Melanocyte of skin (primary cell): ENCODE results near the genes IRX6, MT1F and MT1X.

DNA sequence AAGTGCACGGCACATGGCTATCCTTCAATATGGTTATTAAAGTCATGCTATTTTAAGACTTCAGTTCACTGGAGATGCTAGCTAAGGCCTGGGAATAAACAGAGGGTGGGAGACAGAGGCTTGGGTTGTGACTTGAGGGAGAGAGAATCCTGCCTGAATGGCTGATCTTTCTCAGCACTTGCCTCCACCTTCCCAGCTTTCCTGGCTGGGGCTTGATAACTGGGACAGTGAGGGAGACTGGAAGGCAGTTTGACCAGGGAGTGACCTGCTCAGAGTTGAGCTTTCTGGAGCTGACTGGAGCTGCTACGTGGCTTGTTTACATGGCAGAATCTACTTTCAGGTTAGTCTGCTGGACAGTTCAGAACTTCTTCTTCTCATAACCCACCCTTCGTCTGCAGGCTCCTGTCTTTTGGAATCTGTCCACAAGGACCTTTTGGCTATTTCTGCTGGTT is 9.9 kb downstream of the IRX5 start:
- CAGE, long polyA plus RNA, 2 experiments = no peak in any of the 2 experiments

DNA sequence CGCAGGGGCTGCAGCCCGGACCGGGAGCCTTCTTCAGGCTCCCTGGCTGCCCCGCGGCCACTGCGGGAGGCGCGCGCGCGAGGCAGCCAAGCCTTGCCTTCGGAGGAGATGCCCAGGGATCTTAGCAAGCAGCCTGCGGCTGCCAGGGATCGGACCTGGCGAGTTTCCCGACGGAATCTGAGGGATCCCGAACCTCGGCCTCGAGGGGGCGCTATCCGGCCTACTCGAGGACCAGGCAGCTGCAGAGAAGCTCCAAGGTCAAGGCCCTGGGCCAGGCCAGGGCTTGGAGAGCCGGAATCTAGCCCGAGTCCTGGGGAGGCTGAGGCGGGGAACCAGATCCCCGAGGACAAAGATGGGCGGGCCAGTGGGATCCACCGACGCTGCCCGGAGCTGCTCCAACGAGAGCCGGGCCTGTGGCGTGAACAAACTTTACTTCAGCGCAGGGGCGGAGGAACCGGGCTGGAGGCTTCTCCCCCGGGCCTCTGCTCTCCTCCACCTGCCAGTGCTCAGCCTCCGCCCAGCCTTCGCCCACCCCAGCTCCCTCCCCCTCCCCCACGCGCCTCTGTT is at the start of gene IRX6:
TSS of gene IRX6 (plus strand) at position 499 of the 567 bp plus-strand sequence.
- CAGE, long polyA plus RNA, 2 experiments = no peak in any of the 2 experiments

DNA sequence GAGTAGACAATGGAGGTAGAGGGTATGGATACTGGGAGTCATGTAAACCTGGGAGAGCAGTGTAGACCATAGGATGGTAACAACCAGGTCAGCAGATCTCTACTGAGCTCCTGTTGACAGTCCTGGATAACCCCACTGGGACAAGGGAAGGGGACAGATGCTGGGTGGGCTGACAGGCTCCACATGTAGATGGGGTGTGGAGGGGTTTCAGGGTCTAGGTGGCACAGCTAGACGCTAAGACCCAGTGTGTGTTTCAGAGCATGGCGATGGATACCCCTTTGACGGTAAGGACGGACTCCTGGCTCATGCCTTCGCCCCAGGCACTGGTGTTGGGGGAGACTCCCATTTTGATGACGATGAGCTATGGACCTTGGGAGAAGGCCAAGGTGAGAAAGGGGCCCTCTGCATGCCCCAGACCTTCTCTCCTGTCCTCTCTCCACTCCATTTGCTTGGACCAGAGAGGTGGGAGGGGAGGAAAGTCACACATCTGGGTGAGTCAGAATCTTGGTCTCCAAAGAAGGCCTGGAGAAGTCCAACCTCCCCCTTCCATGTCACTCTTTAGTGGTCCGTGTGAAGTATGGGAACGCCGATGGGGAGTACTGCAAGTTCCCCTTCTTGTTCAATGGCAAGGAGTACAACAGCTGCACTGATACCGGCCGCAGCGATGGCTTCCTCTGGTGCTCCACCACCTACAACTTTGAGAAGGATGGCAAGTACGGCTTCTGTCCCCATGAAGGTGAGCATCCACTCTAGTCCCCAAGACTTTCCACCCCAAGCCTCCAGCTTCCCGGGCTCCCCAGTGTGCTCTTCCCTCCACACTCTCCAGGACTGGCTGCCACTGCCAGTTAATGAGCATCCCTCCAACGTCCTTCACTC is 6.3 kb downstream of the MMP2 start:
- CAGE, long polyA plus RNA, 2 experiments = no peak in any of the 2 experiments

DNA sequence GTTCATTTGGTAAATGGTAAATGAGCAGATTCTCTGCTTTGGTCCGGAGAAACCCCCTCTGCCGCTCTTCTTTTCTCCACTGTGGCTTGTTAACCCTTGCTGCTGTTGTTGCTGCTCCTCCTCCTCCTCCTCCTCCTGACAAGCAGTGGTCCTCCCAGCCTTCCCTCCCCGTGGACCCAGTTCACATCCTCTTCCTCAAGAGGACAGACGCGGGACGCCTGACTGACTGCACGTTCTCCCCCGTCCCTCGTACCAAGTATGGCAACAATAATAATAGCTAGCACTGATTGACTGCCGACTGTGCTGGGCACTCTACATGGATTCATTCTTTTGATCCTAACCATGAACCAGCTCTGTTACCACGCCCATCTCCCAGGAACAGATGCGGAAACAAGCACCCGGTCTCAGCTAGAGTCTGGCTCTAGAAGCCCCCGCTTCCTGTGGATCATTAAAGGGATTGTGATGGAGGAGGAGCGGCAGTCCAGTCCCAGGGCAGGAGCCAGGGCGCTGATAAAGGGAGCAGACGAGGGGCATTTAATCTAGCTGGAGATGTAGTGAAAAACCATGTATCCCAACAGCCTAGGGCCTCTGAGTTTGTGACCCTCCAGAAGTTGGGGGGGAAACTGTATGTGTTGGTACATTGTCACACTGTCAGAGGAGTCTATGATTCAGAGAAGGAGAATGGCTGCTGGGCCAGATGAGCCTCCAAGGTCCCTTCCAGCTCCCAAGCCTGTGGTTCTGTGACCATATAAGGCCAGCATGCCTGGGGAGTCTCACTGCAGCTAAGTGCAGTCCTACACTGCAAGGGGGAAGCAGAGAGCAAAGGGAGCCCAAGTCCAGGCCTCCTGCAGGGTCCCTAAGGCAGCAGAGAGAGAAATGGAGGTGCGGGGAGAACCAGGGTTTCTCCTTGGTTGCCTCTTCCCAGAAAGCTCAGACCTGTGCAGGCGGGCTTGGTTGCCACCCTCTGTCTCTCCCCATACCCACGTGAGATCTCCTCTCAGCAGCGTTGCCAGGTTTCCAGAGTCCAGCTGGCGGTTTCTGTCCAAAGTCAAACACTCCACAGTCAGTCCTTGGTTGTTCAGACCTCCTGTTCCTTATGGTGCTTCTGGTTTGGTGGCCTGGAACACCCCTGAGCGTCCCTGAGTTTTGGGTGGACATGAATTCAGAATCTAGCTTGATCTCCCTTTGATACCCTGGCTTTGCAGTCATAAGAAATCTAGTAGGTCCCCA is 78.3 kb downstream of the GNAO1 start:
- CAGE, long polyA plus RNA, 2 experiments = no peak in any of the 2 experiments

GRCh38 chr16:56422836-56423290 is 2.5 kb downstream of the AMFR start:
- CAGE, long polyA plus RNA, 2 experiments = no peak in any of the 2 experiments

DNA sequence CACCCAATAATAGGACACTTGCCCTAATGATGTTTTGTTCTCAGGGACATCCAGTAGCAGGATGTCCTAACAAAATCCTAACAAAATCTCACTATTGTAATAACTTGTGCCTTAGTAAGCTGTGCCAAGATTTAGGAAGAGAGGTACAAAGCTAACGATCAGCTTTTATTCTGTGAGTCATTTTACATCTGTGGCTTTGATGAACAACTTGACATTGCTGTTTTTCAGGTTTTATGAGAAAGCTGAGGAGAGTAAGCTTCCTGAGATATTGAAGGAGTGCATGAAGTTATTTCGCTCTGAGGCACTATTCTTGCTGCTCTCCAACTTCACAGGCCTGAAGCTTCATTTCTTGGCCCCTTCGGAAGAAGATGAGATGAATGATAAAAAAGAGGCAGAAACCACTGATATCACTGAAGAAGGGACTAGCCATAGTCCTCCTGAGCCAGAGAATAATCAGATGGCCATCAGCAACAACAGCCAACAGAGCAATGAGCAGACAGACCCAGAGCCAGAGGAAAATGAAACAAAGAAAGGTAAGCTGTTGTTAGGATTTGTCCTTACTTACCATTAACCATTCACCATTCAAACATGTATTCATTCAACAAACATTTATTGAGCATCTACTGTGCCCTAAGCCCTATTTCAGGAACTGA is 19.0 kb downstream of the OGFOD1 start:
- CAGE, long polyA plus RNA, 2 experiments = no peak in any of the 2 experiments

DNA sequence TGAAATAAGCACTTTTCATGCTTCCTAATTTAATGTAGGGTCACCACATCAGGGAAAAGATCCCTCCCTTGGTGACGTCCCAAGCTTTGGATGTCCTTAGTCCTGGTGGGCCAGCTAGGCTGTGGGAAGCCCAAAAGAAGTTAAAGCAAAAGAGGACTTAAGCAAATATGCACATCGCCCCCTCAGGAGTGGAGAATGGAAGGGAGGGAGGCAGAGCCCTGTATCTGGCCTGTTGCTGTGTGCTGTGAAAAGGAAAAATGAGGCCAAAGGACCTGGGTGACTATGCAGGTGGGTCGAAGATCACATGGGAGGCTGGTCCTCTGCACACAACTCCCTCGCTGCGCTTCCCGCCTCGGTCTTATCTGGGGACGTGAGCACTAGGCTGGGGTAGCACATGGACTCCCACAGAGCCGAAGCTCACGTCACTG is 4.4 kb downstream of the MT1A start:
- CAGE, long polyA plus RNA, 2 experiments = no peak in any of the 2 experiments

- CAGE, long polyA plus RNA, 2 experiments = start-site peak on the plus strand in 1 of 2 experiments, at chr16:56657632-56658009 at its widest, 25 to 168 reads per replicate
Observed at GRCh38 chr16:56657326-56658136, at the start of gene MT1F. MT1F (plus strand) TSS chr16:56657959.

DNA sequence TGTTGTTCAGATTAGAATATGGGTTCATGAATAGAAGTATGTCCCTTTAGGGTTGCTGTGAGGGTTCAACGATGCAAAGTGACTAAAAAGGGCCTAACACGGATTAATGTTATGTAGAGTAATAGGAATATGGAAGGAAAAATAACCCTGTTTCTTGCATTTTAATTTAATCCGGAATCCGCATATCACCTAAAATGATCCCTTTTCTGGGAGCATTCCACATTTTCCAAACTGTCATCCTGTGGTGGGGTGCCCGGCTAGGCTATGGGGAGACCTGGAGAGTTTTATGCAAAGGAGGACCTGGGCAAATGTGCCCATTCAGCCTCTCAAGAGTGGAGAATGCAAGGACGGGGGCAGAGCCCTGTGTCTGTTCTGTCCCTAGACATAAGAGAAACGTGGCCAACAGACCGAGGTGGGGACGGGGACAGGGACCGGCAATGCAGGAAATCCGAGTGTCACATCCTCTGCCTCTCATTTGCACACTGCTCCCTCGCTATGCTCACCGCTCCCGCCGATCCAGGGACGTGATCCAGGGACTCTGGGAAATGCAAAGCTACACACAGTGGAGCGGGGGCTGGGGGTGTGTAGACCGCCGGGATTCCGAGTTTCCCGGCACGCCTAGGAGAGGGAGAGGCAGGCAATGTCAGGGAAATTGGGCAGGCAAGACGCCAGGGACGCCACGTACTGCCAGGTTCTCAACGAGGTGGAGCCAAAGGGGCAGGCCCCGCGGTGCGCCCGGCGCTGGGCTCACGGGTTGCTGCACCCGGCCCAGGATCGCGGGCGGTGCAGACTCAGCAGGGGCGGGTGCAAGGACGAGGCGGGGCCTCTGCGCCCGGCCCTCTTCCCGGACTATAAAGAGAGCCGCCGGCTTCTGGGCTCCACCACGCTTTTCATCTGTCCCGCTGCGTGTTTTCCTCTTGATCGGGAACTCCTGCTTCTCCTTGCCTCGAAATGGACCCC is at the start of gene MT1X:
TSS of gene MT1X (plus strand) at position 881 of the 960 bp plus-strand sequence.
- CAGE, long polyA plus RNA, 2 experiments = start-site peak on the plus strand in 2 of 2 experiments, centred at position 902 of the sequence, 423 to 1,023 reads per replicate

- CAGE, long polyA plus RNA, 2 experiments = no peak in any of the 2 experiments
Observed at GRCh38 chr16:56872800-56873284, 7.8 kb downstream of the SLC12A3 start.

- CAGE, long polyA plus RNA, 2 experiments = no peak in any of the 2 experiments
Observed at GRCh38 chr16:56930703-56930928, 1.3 kb upstream of the HERPUD1 start.

- CAGE, long polyA plus RNA, 2 experiments = no peak in any of the 2 experiments
Observed at GRCh38 chr16:56933642-56934157, 1.8 kb downstream of the HERPUD1 start.

DNA sequence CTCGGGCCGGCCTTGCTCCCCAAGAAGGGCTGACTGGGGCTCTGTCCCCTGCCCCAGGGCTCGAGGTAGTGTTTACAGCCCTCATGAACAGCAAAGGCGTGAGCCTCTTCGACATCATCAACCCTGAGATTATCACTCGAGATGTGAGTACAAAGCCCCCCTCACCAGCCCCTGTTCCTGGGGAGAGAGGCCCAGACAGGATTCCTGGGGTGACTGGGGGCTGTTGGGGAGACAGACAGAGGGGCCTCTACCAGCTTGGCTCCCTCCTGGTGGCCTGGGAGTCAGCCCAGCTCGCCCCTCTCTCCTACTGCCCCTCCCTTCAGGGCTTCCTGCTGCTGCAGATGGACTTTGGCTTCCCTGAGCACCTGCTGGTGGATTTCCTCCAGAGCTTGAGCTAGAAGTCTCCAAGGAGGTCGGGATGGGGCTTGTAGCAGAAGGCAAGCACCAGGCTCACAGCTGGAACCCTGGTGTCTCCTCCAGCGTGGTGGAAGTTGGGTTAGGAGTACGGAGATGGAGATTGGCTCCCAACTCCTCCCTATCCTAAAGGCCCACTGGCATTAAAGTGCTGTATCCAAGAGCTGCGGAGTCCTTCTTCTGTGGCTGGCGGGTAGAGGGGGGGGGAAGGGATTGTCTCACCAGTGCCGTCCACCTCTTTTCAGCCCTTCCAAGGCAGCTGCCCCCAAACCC is 5.9 kb upstream of the NLRC5 start:
- CAGE, long polyA plus RNA, 2 experiments = no peak in any of the 2 experiments

GRCh38 chr16:56990588-56991164 is 1.3 kb downstream of the NLRC5 start:
- CAGE, long polyA plus RNA, 2 experiments = no peak in any of the 2 experiments

DNA sequence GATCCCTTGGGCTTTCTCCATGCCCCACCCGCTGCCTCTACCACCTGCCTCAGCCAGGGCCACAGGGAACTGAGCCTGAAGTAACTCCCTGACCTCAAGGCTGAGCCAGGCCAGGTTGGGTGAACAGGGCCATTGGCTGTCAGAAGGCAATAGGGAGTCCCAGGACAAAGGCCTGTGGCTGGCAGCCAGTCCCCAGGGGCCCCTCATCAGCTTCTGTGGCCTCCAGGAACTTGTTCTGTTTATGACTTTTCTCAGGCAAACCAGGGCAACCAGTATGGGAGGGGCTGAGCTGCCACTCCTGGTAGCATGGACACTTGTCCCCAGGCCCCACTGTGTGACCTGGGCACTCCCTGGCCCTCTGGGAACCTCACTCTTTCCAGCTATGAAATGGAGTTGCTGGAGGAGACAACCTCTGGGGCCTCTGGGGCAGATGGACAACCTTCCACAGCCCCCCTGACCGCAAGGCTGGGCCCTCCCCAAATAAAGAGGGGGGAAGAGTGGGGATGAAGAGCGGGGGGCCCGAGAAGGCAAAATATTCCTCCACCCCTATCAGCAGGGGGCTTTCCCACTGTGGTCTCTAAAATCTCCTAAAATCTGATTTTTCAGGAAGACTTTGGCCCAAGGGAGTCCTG is 40.2 kb downstream of the CPNE2 start:
- CAGE, long polyA plus RNA, 2 experiments = no peak in any of the 2 experiments

DNA sequence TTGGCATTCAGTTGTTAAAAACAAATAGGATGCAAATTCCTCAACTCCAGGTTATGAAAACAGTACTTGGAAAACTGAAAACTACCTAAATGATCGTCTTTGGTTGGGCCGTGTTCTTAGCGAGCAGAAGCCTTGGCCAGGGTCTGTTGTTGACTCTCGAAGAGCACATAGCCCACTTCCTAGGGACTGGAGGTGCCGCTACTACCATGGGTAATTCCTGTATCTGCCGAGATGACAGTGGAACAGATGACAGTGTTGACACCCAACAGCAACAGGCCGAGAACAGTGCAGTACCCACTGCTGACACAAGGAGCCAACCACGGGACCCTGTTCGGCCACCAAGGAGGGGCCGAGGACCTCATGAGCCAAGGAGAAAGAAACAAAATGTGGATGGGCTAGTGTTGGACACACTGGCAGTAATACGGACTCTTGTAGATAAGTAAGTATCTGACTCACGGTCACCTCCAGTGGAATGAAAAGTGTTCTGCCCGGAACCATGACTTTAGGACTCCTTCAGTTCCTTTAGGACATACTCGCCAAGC is 18.5 kb downstream of the RSPRY1 start:
- CAGE, long polyA plus RNA, 2 experiments = no peak in any of the 2 experiments

GRCh38 chr16:57260225-57260801 is 15.3 kb downstream of the ARL2BP start:
- CAGE, long polyA plus RNA, 2 experiments = no peak in any of the 2 experiments

GRCh38 chr16:57266499-57267334 is 17.8 kb downstream of the PLLP start:
- CAGE, long polyA plus RNA, 2 experiments = no peak in any of the 2 experiments

DNA sequence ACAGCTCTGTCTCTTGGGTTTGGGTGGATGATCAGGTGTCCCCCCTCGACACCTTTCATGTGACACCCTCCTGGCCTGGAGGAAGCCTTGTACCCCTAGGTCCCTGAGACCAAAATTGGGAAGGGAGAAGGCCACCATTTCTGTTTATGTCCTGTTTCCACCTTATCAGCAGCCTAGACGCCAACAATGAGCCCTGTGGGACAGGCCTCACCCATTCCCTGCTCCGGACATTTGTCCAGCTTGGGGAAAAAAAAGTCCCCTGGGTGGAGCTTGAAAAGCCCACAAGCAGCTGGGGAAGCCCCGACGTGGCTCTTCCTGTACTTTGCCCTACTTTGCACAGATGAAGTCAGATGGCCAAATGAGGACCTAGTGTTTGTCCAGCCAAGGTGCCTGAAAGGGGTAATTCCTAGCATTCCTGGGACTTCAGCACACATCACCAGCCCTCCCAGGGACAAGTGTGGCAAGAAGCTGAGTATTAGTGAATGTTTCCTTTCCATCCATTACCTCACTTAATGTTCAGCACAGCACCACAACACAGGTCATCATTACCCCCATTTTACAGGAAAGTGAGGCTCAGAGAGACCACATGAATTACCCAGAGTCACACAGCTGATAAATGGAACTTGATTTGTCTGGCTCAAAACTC is 19.7 kb upstream of the PLLP start:
- CAGE, long polyA plus RNA, 2 experiments = no peak in any of the 2 experiments

- CAGE, long polyA plus RNA, 2 experiments = no peak in any of the 2 experiments
Observed at GRCh38 chr16:57525579-57526409, 10.6 kb downstream of the CCDC102A start.